Calu3 (cell line): ENCODE data around the genes PLA2G4C, GRWD1, KCNJ14 and RASIP1.

DNA sequence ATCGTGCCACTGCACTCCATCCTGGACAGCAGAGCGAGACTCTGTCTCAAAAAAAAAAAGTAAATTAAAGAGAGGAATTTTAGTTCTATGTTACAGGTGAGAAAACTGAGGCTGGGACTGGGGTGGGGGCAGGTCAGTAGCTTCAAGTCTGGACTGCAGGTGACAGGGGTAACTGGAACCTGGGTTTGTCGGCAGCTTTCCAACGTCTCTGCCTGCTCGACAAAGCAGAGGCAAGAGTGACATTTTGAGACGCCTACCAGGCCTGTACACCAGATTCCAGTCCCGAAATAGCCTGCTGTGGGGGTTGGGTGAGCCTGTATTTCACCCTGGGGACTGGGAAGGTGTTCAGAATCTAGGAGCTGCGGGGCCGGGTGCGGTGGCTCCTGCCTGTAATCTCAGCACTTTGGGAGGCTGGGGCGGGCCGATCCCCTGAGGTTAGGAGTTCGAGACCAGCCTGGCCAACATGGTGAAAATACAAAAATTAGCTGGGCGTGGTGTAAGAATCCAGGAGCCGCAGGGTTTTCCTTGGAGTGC is 1.3 kb downstream of the SELENOW start:
- PRO-cap = no peak

GRCh38 chr19:47882816-47883421 is 3.2 kb downstream of the SULT2A1 start:
- PRO-cap = no peak

GRCh38 chr19:47891670-47892348 is 5.7 kb upstream of the SULT2A1 start:
- PRO-cap = no peak

DNA sequence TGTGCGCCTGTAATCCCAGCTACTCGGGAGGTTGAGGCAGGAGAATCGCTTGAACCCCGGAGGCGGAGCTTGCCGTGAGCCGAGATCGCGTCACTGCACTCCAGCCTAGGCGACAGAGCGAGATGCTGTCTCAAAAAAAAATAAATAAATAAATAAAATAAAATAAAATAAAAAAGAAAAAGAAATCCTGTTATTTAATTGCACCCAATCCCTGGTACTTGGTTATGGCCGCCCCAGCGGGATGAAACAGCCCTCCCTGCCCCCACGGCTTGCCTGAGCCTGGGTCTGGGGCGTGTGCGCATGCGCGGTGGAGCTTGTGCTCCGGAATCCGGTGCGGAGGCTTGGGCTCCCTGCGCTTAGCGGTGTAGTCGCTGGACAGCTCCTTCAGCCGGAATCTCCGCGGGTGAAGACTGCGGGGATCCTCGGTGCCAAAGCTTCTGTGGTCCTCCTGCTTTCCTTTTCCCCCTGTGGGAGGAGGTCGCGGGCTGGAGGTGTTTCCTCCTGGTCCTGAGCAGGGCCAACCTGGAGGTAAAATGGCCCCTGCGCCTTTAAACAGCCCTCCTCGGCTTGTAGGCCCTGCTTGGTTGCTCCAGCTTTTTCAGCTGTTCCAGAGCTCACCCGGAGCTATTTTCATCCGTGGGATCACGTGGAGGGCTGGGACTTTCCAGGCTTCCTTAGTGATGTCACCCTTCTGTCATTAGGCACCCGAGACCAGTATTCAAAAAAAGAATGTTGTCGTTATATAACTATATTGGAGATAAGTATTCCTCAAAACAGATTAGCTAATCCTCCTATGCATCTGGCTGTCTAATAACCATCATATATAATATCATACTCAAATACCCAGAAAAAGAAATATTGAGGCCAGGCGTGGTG is at the start of gene PLA2G4C:
TSS of gene PLA2G4C (minus strand) at position 604 of the 876 bp plus-strand sequence.
- PRO-cap = bidirectional peak, plus-strand start at position 301 of the sequence, minus-strand start at position 243 of the sequence; unidirectional peak, minus-strand start at position 604 of the sequence

DNA sequence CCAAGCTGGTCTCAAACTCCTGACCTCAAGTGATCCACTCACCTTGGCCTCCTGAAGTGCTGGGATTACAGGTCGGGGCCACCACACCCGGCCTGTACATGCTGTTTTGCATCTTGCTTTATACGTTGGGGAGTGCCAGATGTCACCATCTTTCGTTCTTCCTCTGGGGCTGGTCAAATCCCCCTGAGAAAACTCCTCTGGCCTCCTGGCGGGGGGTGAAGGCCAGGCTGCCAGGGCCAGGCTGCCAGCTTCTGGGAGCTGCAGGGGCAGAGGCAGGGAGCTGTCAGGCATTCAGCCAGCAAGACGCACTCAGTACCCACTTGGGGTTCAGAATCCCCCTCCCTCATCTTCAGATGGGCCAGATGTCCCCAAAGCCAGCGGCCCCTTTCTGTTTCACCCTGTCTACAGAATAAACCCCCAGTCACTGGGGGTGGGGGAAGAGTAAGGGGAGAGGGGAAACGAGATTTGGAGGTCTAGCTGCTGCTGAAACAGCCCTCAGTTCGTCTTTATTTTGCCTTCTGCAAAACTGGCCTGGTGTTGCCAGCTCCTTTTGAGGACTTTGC is 16.1 kb downstream of the ZSWIM9 start:
- PRO-cap = no peak

GRCh38 chr19:48249265-48250228 is 6.2 kb downstream of the CARD8 start:
- PRO-cap = no peak

DNA sequence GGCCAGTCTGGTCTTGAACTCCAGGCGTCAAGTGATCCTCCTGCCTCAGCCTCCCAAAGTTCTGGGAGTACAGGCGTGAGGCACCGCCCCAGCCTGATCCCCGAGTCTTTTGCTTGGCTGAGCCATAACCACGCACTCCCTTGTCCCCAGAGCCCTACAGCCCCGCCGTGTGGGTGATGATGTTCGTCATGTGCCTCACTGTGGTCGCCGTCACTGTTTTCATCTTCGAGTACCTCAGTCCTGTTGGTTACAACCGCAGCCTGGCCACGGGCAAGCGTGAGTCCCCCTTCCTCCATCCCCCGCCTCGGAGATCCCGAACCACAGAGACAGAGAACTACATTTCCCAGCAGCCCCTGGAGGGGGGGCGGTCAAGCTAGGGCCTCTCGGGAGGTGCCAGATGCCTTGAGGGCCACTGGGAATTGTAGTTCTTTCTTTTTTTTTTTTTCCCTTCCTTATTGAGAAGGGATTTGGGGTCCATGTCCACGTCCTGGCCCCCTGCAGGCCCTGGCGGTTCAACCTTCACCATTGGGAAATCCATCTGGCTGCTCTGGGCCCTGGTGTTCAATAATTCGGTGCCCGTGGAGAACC is 25.7 kb downstream of the GRIN2D start:
- PRO-cap = no peak

DNA sequence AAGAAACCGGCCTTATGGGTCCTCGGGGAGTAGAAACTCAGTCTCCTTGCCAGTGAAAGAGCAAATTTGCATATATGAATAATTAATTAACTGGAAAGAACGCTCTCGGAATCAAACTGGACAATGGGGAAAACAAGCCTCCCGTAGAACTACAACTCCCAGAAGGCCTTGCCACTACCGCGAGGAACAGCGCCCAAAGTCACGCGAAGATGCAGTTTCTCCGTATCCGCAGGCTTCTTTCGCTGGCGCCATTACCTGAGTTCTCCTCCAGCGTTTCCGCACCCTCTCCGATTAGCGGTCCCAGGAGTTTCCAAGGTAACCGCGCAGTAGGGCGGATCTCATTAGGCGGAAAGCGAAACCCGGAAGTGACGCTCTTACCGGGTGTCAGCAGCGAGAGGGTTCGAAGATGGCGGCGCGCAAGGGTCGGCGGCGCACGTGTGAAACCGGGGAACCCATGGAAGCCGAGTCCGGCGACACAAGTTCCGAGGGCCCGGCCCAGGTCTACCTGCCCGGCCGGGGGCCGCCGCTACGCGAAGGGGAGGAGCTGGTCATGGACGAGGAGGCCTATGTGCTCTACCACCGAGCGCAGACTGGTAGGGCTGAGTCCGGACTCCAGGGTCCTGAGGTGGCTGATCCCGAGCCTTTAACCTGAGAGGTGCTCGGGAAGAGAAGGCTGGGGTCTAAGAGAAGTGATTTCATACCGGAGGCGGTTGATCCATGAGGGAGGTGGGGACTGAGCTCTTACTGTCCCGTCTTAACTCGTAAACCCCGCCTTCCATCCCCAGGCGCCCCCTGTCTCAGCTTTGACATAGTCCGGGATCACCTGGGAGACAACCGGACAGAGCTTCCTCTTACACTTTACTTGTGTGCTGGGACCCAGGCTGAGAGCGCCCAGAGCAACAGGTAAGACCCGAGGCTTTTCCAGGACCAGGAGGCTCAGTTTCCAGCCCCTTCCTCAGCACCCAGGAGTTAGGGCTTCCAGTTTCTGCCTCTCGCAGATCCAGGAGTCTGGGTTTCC is at the start of gene GRWD1:
TSS of gene GRWD1 (plus strand) at position 384 of the 1,018 bp plus-strand sequence.
- PRO-cap = bidirectional peak, plus-strand start at position 384 of the sequence, minus-strand start at position 267 of the sequence; bidirectional peak, plus-strand start at position 806 of the sequence, minus-strand start at position 735 of the sequence

- PRO-cap = no peak
Observed at GRCh38 chr19:48455285-48455627, at the start of gene KCNJ14. KCNJ14 (plus strand) TSS chr19:48455574.

- PRO-cap = no peak
Observed at GRCh38 chr19:48491971-48492372, 19.7 kb downstream of the LMTK3 start.

DNA sequence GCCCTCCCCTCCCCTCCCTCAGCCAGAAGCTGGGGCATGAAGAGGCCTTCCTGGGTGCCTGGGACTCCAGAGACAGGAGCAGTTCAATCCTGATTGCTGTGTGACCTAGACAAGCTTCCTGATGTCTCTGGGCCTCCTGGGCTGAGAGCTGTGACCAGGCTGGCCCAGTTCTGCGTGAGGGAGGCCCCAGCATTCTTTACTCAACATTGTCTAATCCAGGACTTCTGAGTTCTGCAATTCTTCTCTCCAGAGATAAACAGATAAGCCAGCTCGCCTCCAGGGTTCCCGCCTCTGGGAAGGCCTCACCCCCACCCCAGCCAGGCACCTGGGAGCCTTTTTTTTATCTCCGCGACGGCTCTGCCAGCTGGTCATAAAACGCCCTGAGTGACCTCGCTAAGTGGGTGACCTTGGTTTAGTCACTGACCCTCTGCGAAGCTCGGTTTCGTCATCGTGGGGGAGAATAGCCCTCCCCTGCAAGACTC is 1.7 kb downstream of the SULT2B1 start:
- PRO-cap = no peak

DNA sequence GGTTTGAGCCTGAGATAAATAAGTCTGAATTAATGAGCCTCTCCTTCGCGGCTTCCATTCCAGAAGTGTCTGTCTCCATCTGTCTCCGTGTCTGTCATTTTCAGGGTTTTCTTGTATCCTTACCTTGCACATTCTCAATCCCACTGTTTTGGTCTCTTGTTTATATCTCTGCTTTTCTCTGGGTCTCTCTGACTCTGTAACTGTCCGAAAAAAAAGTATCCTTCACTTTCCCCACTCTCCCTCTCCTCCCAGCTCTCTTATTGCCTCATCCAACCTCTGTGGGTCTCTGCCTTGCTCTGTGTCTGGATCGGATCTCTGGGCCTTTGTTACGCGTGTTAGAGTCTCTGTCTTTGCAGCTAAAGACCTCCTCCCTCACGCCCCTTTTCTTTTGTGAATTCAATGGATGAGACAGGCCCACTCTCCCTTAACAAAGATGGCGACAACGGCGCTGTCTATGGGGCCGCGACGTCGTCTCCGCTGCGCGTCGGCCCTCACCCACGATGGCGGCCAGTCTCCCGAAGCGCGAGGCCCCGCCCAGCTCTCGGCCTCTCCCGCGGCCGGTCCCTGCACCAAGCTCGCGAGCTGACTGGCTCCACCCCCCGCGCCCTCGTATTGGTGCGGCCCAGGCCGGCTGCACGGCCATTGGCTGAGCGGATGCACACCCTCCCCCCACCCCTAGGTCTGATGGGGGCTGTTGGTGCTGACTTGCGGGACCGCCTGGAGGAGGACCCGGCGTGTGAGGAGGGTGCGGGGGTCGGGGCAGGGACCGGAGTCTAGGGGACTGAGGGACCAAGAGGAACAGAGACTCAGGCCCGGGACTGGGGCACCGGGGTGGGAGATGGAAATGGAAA is 4.6 kb downstream of the SPHK2 start:
- PRO-cap = no peak

DNA sequence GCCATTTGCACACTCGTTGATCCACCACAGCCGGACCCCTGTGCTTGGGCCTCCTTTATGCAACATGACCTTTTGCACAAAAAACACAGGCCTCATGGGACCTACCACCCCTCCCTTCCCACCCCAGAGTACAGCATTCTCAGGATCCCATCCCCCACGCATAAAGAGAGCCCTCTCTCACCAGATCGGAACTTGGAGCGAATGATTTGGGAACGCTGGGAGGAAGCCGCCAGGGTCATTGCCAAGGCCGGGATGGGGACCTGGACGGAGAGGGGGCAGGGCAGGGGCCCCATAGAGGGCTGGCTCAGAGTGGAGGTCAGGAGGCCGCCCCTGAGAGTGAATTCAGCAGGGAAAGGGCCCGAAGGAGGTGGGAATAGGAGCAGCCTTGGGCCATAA is 734 bp downstream of the MAMSTR start:
- PRO-cap = no peak

- PRO-cap = no peak
Observed at GRCh38 chr19:48734911-48735796, 5.3 kb downstream of the RASIP1 start.

GRCh38 chr19:48737226-48738138 is 2.9 kb downstream of the RASIP1 start:
- PRO-cap = no peak

GRCh38 chr19:48740412-48741010 is at the start of gene RASIP1:
RASIP1 (minus strand) TSS chr19:48740610.
- PRO-cap = no peak

- PRO-cap = no peak
Observed at GRCh38 chr19:48813561-48813800, 2.7 kb upstream of the BCAT2 start.

- PRO-cap = unidirectional peak, plus-strand start at chr19:48867533; bidirectional peak, plus-strand start at chr19:48868099, minus-strand start at chr19:48867628
Observed at GRCh38 chr19:48867073-48867722, 1.2 kb downstream of the PLEKHA4 start.

DNA sequence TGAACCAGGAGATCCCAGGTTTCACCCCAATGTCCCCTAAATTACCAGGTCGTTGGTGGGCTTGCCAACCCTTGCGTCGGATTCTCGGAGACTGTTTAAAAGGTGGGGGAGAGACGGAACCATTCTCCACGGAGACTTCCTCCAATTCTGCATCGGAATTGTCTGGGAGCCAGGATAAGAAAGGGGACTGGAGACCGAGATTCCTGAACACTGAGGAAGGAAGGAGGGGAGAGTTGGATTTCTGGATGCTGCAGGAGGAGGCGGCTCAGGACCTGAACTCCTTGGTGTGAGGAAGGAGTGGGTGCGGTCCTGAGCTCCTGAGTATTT is 3.6 kb downstream of the TULP2 start:
- PRO-cap = no peak

DNA sequence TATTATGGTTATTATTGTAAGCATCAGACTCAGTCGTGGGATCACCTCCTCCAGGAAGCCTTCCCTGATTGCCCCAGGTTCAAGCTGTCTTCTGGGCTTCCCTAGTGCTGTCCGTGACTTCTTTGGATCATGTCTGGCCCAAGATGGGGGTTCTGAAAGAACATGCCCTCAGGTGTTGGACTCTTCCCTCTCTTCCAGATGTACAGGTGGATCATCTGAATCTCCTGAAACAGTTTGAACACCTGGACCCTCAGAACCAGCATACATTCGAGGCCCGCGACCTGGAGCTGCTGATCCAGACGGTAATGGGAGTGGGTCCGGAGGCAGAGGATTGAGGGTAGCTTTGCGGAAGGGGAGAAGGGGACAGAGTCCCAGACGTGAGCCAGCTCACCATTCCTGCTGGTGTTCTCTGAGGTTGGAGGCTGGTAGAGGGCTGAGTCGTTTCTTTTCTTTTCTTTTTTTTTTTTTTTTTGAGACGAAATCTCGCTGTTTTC is 10.9 kb downstream of the NUCB1 start:
- PRO-cap = no peak